HT-29 (cell line): ENCODE measurements around a stretch of chr1.

GRCh38 chr1:234583165-234583535 lies 26.8 kb downstream of the IRF2BP2 start:
- RAMPAGE, long total RNA = no peak

DNA sequence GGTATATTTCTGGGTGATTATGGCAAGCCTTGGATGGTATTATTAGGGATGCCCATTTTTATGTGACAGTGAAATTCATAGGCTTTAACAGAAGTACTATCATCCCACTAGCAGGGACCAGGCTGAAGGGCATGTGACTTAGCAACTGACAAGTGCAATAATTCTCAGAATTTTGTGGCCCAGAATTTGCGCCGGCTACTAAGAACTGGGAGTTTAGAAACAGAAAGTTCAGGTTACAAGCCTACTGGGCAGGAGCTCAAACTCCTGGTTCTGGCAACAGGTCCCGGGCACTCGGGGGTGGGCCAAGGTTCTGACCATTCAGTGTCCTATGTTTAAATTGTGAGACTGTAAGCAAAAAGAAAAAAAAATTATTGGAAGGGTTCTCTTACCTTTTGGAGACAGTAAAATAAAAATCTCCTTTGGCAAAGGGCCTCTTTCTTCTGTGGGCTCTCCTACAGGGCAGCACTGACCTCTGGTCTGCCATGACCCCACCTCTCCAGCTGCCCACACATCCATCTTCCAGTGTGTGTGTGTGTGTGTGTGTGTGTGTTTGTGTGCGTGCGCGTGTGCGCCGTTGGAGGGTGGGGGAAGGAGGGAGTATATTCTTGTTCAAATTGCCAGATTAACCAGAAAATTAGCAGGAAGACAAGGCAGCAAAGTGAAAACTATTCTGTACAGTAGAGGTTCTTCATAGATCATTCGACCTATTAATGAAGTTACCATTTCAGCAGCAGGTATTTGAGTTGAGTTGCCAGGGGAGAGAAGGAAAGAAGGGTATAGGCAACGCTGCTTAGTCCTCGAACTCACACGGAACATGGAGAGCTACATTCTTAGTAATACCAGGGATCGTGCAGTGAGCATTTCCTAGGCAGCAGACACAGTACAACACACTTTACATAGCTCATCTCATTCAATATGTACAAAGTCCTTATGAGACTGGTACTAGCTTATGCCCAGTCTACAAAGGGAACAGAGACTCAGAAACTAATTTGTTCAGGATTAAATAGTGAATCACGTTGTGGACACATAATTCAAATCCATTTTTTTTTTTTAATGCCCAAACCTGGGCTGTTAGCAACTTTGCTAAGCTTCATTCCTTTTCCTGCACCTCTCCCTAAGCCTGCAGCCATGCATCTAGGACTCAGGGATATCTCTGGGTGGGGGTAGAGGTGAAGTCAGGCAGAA lies 25.9 kb downstream of the IRF2BP2 start:
- RAMPAGE, long total RNA = no peak

DNA sequence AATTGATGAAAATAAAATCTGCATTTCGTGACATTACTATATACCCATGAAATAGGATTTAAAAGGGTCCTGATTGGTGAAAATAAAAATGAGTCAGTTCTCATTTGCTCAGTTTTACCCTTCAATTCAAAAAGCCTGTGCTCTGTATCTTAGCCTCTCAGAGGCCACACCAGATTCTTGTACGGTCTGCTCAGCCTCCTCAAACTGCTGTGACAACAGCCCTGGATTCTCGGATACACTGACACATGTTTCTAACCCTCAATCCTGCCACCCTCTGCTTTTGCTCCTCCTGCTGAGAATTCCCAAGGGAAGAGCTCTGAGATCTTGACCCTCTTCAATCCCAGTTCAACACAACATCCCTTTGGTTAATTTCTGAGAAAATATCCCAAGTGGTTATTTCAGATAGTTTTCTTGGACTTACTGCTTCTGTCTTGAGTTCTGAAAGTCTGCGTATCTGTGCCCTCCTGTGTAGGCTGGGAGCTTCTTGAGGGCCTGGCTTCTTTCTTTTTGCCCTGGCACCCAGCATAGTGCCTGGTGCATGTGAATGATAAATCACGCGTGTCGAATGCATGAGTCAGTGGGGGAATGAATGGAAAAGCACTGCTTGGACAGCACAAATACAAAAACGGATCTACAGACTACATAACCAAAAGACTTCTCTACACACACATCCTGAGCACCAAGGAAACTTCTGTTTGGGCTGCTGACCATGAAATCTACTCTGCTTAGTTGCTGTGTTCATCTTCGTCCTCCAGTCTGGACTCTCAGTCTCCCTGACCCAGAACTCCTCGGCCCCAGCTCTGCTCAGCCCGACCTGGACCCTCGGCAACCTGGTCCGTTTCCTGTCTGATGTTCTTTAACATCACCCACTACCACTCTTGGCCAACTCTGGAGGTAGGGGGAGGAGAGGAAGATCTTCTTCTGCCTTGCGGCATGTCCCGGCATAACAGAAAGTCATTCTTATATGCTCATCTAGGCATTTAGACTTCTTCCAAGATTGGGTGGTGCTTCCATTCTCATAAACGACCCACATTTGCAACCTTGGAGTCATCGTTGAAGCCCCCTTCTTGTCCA lies 24.4 kb downstream of the IRF2BP2 start:
- RAMPAGE, long total RNA = no peak

DNA sequence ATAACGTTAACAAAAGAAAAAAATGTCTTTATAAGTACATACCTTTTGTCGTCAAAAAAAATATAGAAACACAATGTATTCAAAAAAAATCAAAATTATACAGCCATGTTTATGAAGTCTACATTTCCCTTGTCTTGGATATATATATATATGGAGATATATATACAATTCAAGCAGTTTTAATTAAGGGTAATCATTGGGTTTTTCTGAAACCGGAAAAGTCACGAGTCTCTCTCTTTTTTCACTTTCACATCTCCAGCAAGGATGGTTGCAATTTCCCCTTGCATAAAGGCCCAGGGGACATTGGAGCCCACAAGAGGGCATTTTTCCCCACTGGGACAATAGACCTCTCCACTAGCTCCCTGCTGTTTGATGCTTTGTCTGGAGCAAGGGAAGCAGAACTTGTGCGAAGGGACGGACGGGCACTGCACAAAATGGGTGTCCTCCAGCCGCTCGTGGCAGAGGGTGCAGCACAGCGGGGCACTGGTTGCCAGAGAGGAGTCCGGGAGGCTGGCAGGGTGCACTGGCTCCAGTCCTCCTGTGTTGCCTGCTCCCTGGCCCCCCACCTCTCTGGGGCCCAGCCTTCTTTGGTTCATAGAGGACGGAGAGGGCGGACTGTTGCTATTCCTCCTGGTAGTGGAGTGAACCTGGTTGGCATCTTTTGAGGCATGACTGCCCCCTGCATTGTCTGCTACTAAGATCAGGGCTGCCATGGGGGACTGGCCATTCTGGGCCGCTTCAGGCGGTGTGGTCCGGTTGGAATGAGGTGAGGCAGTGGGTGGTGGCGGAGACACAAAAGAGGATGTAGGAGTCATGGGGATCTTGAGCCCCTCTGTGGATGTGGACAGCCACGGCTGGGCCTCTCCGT lies 2.8 kb downstream of the IRF2BP2 start:
- RAMPAGE, long total RNA = no peak

- RAMPAGE, long total RNA = no peak
These were observed 861 bp downstream of the IRF2BP2 start for GRCh38 chr1:234609066-234609568.

- RAMPAGE, long total RNA = no peak
These were observed 3.5 kb upstream of the IRF2BP2 start for GRCh38 chr1:234613187-234614103.

DNA sequence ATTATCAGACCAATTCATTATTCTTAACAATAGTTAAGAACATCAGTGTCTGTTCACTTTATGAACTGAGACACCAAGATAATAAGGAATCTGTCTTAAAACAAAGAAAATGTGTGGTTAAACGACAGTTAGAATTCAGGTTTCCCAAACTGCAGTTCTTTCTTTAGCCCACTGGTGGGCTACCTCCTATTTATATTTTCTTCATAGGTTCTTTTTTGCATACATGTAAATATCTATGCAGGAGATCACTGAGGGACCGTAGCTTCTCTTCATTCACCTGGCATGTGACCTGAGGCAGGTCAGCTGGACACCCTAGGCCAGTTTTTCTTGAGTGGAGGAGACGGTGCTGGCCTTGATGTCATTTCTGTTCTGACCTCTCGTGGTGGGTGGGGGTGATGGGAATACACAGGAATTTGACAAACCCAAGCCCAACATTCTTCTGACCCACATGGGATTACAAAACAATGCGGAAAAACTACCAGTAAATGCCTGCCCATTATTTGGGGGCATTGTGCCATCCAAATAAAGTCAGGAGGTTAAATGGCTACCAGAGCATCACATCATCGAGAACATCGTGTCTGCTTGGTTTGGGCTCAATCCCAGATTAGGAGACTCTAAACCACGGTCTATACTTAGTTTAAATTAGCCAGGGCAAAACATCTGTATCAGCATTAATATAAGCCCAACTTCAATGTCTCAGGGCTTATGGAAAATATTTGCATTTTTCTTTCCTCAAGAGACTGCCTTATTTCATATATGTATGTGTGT lies 7.2 kb upstream of the IRF2BP2 start:
- RAMPAGE, long total RNA = no peak

DNA sequence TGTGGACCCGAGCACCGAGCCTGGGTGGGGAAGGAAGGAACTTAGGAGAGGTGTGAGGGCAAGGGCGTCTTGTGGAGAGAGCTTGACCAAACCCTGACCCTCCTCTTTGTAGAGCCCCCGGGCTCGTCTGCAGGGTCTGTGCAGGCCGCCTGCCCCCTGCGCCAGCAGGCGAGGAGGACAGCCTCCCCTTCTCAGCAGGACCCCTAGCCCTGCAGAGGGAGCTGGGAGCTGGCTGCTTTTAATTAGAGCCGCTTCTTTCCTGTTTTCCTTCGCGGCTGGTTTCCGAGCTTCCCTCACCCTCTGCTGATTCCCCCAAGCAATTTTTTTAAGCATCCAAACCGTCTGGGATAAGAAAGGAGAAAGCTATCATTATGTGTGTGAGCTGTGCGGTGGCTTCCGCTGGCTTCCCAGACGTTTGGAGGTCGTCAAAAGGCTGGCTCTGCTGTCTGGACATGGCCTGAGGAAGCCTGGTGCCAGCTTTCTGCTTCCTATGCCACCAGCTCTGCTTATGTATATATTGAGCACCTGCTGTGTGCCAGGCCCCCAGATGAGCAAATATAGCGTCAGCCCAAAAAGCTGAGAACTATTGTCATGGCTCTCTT lies 160.2 kb upstream of the IRF2BP2 start:
- RAMPAGE, long total RNA = no peak

DNA sequence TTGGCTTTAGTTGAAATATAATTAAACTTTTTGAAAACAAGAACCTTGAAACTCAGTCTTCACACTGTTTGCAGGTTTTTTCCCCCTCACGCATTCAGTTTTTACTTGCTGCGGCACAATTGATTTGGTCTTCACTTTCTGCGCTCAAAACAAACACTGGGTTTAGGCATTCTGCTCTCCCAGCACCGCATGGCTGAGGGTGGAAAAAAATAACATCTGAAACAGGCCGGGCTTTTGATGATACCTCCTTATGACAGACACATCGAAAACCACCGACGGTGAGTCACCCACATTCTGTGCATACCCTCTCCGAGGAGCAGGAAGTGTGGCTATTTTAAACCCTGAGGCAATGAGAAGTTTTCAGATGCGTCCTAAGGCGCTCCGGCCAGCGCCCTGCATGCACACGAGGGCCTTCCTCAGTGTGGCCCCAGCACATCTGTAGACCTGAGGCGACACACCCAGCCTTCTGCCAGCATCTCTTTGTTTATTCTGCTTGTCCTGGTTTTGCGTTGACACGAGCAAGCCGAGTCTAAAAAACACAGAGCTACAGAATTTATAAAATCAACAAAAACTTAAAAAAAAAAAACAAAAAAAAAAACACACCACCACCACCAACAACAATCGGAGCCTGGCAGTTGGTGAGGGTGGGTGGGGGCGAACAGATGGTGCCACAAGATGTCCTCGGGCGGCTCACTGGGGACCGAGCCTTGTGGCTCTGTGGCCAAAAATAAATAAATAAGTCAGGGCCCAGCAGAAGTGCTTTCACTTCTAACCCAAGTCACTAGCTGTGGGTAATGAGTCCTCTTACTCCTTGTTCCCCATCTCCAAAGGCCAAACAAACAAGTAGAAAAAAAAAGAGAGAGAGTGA lies 162.5 kb upstream of the IRF2BP2 start:
- RAMPAGE, long total RNA = no peak

GRCh38 chr1:234818017-234818374 lies 208.0 kb upstream of the IRF2BP2 start:
- RAMPAGE, long total RNA = no peak

DNA sequence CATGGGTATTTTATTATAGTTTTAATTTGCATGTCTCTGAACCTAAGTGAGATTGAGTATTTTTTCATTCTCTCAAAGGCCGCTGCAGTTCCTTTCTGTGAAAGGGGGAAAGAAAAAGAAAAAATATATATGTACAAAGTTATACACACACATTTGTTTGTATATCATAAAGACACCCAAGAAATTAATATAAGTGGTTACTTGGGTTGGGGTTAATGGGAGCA lies 252.0 kb upstream of the IRF2BP2 start:
- RAMPAGE, long total RNA = no peak

DNA sequence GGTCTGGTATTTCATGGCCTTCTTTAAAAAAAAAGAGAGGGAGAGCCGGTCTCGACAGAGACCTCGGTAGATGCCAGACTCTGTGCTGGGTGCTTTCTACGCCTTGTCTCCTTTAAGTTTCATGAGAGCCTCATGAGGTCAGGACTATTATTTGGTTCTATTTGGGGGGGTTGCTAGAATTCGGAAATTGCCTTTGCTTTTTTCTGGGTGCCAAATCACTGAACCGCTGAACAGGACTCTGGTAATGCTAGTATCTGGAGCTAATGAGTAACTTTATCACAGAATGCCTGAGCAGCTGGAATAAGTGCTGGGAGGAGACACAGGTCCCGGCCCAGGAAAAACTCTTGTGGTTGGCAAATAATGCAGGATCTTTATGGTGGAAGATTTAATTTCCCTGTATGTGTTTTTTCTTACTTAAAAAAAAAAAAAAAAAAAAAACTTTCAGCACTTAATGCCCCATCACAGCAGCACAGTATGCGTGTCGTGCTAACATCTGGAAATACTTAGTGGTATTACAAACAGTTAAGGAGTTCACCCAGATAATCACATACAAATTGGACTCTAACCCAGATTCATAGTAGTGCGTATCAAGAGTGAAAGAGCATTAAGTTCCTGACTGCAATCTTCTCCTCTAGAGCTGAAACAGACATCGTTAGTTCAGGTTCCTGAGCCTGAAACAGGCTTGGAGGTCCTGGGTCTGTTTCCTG lies 220.7 kb downstream of the TOMM20 start:
- RAMPAGE, long total RNA = no peak

GRCh38 chr1:234968940-234969481 lies 159.6 kb downstream of the TOMM20 start:
- RAMPAGE, long total RNA = no peak

DNA sequence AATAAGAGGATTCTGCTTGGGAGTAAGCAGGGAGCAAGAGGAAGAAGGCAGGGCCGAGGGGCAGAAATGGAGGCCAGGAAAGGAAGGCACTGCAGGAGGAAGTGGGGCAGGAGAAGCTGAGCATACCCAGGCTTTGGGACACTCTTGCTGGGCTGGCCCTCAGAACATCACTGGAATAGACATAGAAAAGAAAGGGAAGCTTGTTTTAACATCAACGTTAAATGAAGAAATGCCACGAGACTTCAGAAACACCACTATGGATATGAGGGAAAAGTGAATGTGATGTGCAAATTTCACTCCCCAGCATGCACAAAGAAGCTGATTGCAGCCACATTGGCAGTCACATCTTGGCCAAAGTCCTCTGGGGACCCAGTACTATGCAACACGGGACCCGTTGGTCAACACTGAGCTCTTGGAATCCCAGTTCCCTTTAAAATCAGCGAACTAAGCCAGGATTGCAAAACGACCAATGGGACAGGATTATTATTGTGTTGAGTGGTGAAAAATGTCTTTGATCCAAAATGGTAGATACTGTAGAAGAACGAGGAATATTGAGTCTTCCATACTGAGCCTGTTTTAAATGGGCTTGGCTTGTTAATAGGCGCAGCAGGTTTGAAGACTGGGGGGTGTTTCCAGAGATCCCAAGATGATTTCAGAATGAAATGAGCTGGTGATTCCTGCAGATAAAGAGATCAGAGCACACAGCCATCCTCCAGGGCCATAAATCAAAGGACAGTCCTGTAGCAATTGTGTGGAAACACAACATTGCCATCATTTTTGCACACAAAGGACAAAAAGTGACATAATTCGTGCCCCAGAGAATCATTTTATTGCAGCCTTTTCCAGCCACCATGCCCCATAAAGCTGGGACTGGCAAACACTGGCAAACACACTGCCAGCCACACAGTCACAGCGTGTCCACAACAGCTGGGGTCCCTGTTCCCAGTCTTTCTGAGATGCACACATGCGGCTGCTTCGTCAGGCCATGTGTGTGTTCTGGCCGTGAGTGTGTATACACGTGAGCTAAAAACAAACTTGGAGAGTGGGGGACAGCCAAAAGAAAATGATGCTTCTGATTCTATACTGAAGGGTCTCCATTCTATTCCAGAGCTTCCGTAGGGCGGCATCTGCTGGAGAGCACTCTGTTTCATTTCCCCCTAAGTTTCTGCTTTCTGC lies 152.2 kb downstream of the TOMM20 start:
- RAMPAGE, long total RNA = no peak

GRCh38 chr1:234987268-234987947 lies 141.2 kb downstream of the TOMM20 start:
- RAMPAGE, long total RNA = no peak

DNA sequence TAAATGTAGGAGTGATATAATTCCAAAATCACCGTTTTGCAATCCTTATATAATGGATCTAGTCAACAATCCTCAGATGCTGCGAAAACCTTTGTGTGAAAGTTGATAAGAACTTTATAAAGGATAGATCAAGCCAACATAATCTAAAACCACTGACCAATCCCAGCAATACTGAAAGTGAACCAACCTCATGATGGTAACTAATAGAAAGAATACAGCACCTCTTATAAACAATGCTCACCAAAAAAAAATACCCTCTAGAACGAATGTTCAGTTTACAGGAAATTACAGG lies 30.6 kb downstream of the ARID4B start:
- RAMPAGE, long total RNA = no peak

DNA sequence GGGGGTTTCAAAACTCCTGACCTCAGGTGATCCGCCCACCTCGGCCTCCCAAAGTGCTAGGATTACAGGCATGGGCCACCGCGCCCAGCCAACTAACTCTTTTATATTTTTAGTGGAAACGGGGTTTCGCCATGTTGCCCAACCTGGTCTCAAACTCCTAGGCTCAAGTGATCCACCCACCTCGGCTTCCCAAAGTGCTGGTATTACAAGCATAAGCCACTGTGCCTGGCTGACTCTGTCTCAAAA lies 26.2 kb downstream of the ARID4B start:
- RAMPAGE, long total RNA = no peak

DNA sequence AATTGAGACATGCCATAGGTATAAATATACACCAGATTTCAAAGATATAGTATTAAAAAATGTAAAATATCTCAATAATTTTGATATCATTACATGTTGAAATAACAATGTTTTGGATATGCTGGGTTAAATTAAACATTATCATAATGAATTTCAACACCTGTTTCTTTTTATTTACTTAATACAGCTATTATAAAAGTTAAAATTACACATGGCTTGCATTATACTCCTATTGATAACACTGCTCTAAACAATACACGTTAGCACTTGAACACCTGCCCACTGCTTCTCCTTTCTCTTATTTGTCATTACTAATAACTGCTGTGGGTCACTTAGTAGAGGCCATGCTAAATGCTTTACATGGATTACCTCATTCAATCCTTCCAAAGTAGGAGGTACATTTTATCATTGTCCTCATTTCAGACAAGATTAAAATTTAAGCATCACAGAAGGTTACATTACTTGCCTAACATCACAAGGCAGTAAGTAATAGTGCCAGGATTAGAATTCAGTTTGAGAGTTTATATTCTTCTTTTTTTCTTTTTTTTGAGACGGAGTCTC lies 25.5 kb downstream of the ARID4B start:
- RAMPAGE, long total RNA = no peak

DNA sequence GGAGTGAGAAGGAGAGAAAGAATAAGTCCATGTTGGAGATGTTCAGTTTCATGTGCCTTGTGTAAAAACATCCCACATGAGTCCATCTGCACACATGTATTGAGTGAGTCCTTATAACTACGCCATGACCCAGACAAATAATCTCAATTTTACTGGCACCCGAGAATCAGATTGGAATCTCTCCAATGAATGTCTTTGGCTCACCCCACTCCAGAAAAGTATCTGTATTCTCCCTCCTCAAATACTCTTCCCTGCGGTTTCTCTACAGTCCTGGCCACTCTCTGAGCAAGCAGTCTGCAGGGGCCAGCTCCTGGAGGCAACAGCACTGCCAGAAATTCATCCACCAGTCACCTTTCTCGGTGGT lies 16.0 kb upstream of the LYST start:
- RAMPAGE, long total RNA = no peak

DNA sequence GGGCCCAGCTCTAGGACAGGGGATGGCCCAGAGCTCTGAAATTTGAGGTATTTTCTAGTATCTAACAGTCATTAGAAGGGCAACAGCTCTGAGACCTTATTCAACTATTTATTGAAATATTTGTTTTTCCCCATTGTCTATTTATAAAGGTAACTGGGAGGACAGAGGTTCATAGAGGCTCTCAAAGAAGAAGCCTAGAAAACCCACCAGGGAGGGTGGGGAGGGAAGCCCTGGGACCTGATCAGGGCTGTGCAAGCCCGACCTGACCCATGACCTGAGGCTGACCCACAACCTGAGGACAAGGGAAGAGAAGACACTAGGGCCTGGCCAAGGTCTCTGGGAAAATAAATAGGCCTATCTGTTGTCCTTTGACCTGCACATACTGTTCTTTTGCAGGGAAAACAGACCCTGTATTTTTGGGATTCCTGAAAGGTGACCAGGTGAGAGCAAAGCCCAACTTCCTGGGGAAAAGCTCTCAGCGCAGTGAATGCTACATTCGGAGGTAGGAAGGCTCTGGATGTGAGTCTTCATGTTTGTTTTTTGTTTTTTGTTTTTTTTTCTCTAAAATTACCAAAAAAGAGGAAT lies 25.9 kb upstream of the LYST start:
- RAMPAGE, long total RNA = no peak